ENCODE data around the gene COX14.

DNA sequence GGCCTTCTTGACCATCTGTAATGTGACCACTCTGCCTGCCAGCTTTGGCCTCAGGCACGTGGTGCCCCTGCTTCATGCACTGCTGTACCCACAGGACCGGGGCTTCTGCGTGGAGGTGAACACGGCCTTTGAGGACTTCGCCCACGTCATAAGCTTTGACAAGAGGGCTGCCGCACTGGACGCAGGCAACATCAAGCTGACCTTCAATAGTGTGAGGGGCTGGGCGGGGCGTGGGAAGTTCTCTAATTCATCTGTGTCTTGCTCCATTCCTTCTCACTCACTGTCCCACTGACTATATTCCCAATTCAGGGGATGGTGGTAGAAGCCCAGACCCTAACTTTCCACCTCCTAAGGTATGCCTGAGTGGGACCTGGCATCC lies 18.4 kb downstream of the PRPF40B start:
- RRBS = no CpG with 5 or more reads among the region's 10 CpGs

DNA sequence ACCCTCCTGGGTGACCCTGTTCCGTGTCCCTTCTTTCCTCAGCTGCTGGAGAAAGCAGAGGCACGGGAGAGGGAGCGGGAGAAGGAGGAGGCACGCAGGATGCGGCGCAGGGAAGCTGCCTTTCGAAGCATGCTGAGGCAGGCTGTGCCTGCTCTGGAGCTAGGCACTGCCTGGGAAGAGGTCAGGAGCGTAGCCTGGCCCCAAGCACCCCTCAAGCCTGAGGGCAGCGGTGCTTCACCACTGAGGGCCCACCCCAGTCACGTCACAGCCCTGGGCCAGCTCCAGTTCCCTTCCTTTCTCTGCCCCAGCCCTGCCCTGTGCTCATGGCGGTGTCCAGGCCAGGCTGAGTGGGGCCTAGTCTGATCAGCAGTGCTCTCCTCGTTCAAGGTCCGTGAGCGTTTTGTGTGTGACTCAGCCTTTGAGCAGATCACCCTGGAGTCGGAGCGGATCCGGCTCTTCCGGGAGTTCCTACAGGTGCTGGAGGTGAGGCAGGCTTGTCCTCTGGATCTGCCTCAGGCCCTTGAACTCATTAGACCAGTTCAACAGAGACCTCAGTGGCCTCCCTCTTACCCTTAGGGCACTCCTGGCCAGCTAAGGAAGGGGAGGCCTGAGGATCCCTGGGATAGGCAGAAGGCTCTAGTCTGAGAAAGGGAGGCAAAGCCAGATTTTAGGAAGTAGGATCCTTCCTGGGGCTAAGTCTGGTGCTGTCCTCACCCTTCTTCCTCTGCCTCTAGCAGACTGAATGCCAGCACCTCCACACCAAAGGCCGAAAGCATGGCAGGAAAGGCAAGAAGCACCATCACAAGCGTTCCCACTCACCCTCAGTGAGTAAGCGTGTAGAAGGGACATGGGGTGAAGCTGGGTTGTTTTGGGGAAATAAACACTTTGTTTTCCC lies 19.1 kb downstream of the PRPF40B start:
- RRBS = no CpG with 5 or more reads among the region's 21 CpGs

DNA sequence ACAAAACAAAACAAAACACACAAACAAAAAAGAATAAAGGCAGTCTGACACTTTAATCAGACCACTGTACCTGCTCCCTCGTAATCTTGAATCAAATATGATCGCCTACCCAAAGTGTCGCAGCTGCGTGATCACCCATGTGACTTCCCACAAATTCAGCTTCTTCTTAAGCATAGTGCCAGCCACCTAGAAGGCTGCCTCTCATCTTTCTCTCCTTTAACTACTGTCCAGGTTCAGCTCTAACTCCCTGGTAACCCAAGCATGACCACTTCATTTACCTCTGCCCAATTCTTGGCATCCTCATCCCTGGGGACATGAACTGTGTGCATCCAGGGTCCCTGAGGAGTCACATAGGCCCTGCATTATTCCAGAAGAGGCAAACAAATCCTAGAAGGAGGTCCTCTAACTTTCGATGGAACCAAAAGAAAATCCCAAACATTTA lies 37.3 kb downstream of the FMNL3 start:
- RRBS = no CpG with 5 or more reads among the region's 5 CpGs

- RRBS = 6% methylated on average over 19 of the region's 48 CpGs
These were observed 651 bp downstream of the FMNL3 start for GRCh38 chr12:49706335-49707172.

DNA sequence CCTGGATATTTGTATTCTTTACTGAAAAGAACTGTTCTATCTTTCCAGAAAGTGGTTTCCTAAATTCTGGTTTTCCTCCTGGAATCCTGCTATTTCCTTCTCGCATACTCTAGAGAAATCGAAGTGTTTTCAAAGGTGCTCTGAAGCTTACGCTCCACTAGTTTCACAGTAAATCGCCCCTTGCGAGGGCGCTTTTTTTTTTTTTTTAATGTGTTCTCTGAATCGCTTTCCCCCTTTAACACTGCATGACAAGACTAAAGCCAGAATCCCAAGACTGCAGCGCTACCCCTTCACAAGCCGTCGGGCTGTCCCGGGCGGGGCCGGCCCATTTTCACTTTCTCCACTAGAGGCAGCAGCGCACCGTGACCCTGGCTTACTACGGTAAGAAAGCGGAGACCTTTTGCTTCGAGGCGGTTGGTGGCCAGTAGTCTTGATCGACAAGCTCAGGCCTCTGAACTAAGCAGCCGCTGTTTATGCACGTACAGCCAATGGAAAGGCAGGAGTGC lies 355 bp upstream of the TMBIM6 start:
- RRBS = no CpG with 5 or more reads among the region's 22 CpGs

DNA sequence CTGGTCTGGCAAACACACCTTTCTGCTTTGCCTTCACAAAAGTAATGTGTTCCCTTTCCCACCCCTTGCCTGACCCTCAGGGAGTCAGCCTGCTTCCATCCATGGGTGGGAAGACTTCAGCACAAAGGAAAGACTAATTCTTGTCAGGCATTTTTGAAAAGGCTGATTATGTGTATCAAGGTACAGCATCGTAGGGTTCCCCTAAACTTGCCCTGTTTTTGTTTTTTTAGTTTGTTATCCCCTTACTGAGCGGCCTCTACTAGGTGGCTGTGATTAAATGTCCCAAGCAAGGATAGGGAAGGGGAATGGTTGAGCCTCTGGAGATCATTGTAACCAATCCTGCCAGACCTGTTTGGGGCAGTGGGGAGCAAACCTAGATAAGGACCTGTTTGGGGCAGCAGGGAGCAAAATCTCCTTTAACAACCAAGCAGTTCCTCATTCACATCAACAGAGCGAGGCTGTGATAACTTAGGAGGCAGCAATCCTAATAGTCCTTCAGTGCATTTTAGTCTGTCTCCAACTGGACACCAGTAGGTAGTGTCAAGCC lies 22.2 kb downstream of the TMBIM6 start:
- RRBS = no CpG with 5 or more reads among the region's 3 CpGs

DNA sequence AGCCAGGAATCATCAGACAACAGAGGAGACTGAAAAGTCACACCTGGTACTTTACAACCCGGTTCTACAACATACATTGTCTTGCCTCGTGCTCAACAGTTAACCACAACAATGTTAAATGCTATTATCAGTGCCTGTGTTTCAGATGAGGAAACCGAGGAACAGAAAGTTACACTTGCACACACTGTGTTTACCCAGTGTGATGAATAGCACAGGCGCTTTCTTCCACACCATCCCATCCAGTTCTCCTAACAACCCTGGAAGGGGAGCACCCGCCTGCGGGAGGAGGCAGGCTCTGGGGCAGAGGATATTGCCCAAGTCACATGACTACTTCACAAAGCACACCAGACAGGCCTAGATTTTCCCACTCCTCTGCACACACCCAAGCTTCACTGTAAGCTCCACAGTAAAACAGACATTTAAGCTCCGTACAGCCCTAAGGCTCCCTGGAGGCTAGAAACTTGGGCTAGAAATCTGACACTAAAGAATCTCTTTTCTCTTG lies 21.8 kb downstream of the NCKAP5L start:
- RRBS = no CpG with 5 or more reads among the region's 7 CpGs

GRCh38 chr12:49810966-49811569 lies 17.1 kb downstream of the NCKAP5L start:
- RRBS = no CpG with 5 or more reads among the region's 9 CpGs

GRCh38 chr12:49828896-49829482 lies 776 bp upstream of the NCKAP5L start:
- RRBS = no CpG with 5 or more reads among the region's 11 CpGs

GRCh38 chr12:49962712-49963376 lies 1.2 kb downstream of the AQP5 start:
- RRBS = no CpG with 5 or more reads among the region's 15 CpGs

- RRBS = no CpG with 5 or more reads among the region's 11 CpGs
These were observed 261 bp upstream of the RACGAP1 start for GRCh38 chr12:50025574-50025935.

DNA sequence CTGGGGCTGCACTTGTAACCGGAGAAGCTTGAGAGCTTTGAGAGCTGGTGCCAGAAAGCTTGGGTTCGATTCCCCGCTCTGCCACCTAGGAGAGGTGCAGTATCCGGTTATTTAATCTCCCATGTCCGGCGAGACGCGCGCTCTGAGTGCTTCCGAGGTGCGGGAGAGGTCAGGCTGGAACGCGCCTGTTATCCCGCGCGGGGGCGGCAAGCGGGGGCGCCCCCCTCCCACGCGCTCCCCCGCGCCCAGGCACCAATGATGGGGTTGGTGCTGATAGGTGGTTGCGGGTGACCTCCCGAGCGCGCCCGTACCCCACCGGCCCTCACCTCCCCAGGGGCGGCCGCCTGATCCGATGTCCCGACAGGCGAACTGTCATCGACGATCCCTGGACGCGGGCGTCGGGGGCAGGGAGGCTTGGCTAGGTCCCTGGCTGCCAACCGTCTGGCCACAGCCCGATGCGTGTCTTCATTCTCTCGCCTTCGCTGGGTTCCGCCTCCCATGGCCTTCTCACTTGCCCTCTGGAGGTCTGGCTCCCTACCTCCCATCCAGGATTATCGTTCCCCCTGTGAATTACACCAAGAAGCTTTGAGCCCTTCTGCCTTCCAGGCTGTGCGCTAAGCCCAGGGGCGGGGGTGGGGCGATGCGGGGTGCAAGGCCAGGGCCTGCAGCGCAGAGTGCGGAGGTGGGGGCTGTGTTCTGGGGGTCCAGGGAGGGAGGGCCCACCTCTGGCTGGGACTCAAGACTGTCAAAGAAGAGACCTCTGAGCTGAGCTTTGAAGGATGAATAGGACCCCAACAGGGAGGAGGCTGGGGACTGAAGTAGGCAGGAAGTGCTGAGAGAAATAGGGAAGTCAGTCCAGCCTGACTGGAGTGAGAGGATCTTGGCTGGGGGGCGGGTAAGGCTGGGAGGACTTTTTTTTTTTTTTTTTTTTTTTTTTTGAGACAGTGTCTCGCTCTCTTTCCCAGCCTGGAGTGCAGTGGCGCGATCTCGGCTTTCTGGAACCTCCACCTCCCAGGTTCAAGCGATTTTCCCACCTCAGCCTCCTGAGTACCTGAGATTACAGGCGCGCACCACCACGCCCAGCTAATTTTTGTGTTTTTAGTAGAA lies 7.7 kb upstream of the RACGAP1 start:
- RRBS = 94% methylated on average over 3 of the region's 62 CpGs

DNA sequence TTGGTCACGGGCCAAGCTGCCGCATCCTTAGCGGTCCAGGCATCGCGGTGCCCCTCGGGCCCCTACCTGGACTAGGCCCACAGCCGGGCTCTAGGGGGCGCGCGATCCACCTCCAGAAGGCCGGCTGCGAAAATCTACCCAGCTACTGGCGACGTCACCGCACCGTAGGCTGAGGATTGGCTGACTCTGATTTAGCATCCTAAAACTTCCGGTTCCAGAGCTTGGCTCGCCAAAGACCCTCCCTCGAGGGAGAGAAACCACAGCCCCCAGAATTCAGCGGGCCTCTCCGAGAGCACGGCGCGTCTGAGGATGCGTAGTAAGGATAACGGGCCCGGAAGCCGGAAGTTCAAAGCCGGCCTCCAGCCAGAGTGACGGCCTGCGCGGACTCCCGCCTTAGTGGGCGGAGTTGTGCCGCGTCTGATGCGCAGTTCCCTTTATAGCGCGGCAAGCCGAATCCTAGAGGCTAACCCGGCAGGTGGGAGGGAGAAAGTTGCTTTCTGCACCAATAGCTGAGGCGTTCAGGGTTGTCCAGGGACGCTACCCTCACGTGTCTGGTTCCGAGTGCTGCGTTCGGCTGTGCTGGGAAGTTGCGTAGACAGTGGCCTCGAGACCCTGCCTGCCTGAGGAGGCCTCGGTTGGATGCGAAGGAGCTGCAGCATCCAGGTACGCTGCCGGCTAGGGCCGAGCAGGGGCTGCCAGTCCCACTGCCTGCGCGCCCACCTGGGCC lies at the start of gene COX14:
COX14 (plus strand) TSS at position 598 of the 727 bp plus-strand sequence.
- RRBS = 4% methylated on average over 17 of the region's 56 CpGs

GRCh38 chr12:50246375-50247657 lies 36.5 kb downstream of the LIMA1 start:
- RRBS = no CpG with 5 or more reads among the region's 10 CpGs

- RRBS = no CpG with 5 or more reads among the region's 2 CpGs
These were observed 19.9 kb upstream of the DIP2B start for GRCh38 chr12:50484874-50485248.

DNA sequence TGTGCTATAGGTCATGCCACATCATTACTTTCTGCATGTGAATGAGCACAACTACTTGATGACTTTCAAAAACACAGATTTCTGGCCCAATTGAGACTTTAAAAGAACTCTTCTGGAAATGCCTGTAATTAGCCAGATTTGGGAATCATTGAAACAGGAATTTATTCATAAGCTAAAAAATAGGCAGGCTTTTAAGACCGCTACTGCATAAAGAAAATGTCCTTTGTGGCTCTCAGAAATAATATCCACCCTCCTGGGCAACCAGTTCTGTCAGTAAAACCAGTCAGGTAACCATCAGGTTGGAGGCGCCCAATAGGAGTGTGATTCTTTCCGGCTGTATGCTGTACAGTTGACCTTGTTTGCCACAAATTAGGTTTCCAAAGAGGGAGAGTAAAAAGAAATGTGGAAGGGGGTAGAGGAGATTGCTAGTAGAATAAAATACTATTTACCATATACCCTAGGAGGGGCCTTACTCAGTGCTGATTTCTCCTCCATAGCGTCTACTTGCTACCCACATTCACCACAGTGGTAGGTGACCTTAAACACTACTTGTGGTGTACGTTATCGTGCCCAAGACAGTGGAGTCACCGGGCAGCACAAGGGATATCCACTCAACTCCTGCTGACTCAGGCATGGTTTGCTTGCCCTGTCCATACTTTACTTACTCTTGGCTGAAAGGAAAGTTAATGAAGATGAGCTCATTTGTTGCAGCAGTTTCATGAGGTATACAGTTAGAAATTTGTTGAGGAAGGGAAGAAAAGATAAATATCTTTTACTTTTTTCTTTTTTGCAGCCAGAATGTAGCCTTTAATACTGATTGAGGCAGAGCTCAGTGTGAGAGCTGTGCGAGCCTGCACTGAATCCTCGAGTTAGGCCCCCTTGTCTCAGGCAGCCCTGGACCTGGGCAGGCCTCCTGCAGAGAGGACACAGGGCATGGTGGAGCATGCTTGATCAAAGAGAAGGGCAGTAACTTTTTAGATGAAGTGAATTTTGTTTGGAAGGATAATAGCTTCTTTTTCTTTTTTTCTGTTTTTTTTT lies 76.7 kb downstream of the DIP2B start:
- RRBS = no CpG with 5 or more reads among the region's 9 CpGs

DNA sequence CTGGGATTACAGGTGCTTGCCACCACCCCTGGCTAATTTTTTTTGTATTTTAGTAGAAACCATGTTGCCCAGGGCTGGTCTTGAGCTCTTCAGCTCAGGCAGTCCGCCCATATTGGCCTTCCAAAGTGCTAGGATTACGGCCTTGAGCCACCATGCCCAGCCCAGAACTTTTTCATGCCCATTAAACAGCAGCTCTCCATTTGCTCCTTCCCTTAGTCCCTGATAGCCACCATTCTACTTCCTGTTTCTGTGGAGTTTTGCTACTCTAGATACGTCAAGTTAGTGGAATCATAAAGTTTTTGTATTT lies 14.8 kb downstream of the ATF1 start:
- RRBS = no CpG with 5 or more reads among the region's 3 CpGs

DNA sequence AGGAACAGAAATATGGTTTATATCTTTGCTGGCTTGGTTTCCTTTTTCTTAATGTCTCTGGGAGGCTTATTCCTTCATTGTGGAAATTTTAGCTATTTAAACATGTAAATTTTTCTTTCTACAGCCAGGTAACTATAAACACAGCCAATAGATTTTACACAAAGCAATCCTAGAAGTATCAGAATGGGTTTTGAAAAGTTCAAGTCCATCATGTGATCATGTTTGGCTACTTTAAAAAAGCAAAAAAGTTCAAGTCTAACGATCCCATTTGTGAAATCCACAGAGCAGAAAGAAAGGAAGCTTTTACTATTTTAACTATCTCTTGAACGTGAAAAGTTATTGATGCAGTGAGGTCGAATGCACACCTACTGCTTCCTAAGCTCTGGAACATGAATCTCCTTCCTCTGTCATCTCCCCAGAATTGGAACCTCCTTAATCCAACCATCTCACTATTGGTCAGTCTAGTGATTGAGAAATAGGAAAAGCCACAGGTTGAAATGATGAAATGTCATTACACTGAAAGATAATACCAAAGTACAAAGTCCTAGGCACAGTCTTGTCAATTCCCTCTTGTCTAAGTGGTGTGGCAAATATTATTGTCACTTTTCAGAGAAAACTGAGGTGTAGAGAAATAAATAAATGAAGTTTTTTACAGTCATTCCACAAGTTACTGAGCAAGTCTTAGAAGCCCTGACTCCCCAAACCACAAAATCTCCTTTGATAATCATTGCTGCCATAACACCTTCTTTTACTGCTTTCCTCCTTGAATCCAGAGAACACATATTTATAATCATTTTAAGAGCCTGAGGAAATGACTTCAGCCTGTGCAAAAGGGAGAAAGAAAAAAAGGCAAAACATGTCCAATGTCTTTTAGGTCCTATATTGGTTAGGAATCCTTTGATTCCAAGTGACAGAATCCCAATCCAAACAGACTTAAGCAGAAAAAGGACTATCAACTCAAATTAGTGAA lies 8.0 kb downstream of the METTL7A start:
- RRBS = no CpG with 5 or more reads among the region's 3 CpGs

- RRBS = no CpG with 5 or more reads among the region's 1 CpG
These were observed 713 bp upstream of the POU6F1 start for GRCh38 chr12:51218698-51218852.

DNA sequence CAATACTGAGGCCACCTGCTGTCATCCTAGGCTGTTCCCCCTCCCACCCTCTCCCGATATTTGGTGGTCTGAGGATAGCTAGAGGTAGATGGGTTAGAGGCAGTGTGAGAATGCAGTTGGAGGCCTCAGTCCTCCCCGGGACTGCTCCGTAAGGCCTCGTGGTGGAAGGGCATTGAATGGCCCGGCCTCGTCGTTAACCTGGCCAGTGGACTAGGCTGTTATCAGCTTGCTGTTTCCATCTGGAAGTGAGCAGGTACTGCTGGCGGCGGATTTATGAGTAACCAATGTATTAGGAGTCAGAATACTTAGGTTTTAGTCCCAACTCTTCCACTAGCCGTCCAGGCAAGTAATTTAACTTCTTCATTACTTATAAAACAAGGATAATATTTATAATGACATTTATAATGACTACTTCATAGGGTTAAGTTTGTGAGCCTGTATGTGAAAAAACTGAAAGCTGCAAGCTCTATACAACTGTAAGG lies 1.0 kb upstream of the POU6F1 start:
- RRBS = 89% methylated on average over 2 of the region's 10 CpGs

All from OVCAR3 (cell line).